ENCODE results near the genes CASK, KRBOX4 and RBM10.

DNA sequence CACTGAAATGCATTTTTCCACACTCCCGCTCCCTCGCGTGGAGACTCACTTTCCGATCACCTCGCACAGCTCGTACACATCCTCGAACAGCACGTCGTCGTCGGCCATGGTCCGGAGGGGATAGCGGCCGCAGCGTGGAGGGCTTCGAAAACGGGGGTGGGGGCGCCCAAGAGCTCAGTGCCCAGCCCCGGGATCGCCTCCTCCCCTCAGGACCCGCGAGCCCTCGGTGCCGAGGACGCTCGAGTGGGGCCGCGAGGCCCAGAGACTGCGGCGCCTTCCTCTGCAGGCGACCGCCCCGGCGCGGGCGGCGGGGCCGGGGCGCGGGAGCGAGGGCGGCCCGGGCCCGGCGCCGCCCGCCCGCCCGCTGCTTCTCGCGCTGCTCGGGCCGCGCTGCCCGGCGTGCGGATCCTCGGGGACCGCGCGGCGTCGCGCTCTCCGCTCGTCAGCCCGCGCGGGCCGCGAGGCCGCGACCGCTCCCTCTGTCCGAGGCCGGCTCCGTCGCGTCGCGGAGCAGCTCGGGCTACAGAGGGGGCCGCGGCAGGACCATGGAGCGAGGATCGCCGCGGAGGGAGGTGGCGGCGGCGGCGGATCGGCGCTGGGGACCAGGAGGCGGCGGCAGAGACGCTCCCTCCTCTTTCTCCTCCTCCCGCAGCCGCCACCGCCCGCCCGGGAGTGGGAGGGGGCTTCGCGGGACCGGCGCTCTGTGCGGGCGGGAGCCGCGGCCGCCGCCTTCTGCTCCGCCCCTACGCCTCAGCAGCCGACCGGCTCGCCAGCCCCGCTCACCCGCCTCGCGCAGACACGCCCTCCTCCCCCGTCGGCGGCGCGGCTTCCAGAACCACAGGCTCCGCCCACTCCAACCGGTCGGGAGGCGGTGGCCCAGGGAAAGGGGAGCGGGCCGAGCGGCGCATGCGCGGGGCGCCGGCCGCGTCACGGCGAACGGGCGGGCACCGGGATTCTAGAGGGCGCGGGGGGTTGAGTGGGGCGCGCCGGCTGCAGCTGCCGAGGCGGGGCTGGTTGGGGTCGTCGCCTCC is at the start of gene CASK:
TSS of gene CASK (minus strand) at position 674 of the 1,031 bp plus-strand sequence.
- RRBS, result 26% methylated on average over 77 of the region's 155 CpGs
CAGE:
- cytosol, long polyA plus RNA, result no peak
- long polyA plus RNA, result no peak
- nucleus, long polyA plus RNA, result no peak

- RRBS, result no CpG with 5 or more reads among the region's 4 CpGs
CAGE:
- cytosol, long polyA plus RNA, result no peak
- long polyA plus RNA, result no peak
- nucleus, long polyA plus RNA, result no peak
Observed at GRCh38 chrX:42815964-42816493, 38.1 kb upstream of the PPP1R2C start.

DNA sequence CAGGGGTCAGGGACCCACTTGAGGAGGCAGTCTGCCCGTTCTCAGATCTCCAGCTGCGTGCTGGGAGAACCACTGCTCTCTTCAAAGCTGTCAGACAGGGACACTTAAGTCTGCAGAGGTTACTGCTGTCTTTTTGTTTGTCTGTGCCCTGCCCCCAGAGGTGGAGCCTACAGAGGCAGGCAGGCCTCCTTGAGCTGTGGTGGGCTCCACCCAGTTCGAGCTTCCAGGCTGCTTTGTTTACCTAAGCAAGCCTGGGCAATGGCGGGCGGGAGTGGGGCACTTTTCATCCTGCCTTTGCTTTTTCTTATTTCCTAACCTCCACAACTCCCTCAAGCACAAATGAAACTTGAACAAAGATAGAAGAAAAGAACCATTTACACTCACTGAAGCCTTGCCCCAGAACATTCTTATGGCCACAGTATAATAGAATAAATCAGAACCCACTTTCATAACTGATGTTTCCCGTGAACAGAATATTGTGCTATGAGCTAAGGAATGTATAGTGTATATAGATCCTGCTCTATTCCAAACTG is 344.5 kb upstream of the MAOA start:
- RRBS, result no CpG with 5 or more reads among the region's 6 CpGs
CAGE:
- cytosol, long polyA plus RNA, result no peak
- long polyA plus RNA, result no peak
- nucleus, long polyA plus RNA, result no peak

DNA sequence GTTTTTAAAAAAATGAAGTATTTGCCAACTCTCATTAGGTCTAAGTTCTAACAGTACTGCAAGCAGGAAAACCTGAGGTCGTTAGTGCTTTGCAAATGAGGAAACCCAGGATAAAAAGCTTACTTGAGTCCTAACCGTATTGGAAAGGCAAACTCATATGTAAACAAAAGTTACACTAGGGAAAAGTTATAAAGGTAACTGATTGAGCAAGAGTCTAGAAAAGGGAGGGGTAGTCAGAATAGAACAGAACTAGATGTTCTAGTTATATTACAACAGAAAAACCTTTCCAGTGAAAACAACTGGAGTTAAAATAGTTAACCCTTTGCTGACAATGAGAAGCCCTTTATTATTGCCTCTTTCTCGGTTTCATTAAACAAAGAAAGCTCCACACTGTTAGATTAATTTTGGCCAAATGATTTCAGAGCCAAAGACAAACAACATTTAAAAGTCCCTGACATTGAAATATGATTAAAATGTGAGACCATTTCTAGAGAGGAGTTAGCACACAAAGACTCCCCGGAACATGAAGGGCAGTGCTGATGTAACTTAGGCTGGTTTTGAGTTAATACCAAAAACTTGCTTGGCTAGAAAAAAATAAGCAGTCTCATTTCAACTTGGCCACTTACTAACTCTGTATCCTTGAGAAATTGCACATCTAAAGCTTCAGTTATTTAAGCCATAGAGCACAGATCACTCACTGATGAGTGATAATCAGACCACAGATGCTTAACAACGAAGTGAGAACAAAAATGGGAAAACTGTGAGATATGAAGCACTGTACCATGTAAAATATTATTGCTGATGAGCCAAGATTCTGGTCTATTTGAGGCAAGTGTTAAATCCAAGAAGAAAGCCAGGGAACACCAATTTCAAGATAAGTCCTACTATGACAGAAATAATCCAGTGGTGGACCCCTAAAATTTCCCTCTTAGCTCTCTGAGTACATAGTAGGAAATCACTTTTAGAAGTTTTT is 66.1 kb upstream of the MAOA start:
- RRBS, result no CpG with 5 or more reads among the region's 5 CpGs
CAGE:
- cytosol, long polyA plus RNA, result no peak
- long polyA plus RNA, result no peak
- nucleus, long polyA plus RNA, result no peak

- RRBS, result no CpG with 5 or more reads among the region's 6 CpGs
CAGE:
- cytosol, long polyA plus RNA, result no peak
- long polyA plus RNA, result no peak
- nucleus, long polyA plus RNA, result no peak
Observed at GRCh38 chrX:43745862-43746510, 89.9 kb downstream of the MAOA start.

DNA sequence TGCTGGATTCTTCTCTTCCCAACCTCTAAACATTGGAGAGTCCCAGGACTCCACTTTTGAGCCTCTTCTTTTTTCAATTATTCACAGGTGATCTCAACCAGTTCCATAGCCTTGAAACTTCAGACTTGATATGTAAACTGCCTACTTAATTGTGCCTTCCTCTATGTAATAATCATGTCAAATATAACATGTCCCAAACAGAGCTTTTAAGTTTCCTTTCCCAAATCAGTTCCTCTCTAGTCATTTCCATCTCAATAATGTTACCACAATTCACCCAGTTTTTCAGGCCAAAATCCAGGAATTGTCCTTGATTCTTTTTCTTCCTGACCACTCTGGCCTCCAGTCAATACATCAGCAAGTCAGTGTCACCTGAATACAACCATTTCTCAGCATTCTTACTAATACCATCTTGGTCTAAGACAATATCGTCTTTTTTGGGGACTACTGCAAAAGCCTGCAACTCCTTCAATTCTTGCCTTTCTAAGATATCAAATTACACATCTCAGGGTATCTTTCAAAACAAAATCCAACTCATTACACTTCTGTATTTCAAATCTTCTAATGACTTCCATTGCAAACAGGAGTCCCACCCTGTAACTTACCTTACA is 22.0 kb downstream of the MAOB start:
- RRBS, result no CpG with 5 or more reads among the region's 1 CpG
CAGE:
- cytosol, long polyA plus RNA, result no peak
- long polyA plus RNA, result no peak
- nucleus, long polyA plus RNA, result no peak

- RRBS, result 51% methylated on average over 8 of the region's 20 CpGs
CAGE:
- cytosol, long polyA plus RNA, result no peak
- long polyA plus RNA, result no peak
- nucleus, long polyA plus RNA, result no peak
Observed at GRCh38 chrX:43969212-43970000, 3.8 kb downstream of the NDP start.

- RRBS, result no CpG with 5 or more reads among the region's 14 CpGs
CAGE:
- cytosol, long polyA plus RNA, result no peak
- long polyA plus RNA, result no peak
- nucleus, long polyA plus RNA, result no peak
Observed at GRCh38 chrX:44252999-44253798, 90.3 kb downstream of the EFHC2 start.

DNA sequence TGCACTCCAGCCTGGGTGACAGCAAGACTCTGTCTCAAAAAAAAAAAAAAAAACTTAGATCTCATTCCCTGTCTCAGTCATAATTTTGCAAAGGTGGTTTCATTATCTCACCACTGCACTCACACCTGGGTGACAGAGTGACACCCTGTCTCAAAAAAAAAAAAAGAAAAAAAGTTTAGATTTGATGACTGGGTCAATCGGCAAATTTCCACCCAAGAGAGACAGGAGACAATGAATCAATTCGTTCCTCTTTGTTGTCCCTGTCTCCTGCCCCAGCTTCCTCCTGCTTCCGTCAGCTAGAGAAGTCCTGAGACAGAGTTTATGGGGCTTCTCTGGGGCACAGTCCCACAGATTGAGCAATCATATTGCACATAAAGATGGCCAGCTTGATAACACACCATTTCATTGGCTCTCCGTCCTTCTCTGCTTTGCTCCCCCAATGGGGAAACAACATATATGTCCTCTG is 78.3 kb upstream of the FUNDC1 start:
- RRBS, result no CpG with 5 or more reads among the region's 4 CpGs
CAGE:
- cytosol, long polyA plus RNA, result no peak
- long polyA plus RNA, result no peak
- nucleus, long polyA plus RNA, result no peak

DNA sequence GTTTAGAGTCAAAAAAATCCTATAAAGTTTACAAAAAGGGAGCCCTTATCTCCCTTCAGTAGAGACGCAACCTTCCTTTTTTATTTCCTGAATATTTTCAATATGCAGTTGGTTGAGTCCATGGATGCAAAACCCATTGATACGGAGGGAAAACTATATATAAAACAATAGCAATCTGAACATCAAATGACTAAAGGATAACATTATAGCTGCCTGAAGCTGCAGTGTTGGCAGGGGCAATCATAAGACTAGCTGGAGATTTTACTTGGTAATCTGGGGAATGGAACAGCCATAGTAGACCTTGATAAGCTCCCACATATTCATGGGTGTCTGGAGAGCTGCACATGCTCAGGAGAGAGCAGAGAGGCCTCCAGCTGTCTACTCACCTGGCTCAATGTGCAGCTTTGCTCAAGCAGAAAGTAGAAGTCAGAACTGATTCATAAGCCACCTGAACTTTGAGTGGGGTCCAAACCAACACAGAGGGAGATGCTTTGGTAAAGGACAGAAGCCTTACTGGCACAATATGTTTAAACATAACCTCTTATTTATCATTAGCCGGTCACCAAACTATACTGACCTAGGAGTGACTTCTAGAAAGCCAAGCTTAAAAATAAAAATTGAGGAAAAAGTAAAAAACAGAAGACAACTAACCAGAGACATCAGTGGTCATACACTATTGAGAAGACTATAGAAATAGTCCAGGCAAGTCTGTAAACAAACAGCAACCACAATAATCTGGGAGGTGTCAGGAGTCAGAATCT is 54.4 kb downstream of the KDM6A start:
- RRBS, result no CpG with 5 or more reads among the region's 3 CpGs
CAGE:
- cytosol, long polyA plus RNA, result no peak
- long polyA plus RNA, result no peak
- nucleus, long polyA plus RNA, result no peak

DNA sequence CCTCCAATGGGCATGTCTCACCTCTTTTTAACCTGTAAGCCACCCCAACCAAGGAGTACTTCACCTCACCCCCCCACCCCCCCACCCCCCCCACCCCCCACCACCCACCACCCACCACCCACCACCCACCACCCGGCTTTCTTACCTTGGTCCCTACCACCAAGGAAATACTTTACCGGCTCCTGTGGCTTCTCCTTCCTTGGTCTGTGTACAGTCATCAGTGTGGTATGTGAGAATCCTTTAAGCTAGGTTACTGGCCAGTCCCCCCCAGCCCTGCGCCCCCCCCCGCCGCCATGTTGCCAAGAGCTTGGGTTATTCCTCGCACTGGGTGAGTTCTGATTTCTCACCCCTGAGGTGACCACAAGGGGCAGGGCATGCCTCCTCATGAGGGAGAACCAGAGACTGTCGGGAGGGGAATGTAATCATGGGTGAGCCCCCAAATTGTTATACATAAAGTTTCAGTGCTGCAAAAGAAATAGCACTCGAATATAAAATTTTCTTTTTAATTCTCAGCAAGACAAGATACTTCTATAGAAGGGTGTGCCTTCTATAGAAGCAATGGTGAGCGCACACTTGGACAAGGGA is 133.0 kb downstream of the KDM6A start:
- RRBS, result no CpG with 5 or more reads among the region's 9 CpGs
CAGE:
- cytosol, long polyA plus RNA, result no peak
- long polyA plus RNA, result no peak
- nucleus, long polyA plus RNA, result no peak

DNA sequence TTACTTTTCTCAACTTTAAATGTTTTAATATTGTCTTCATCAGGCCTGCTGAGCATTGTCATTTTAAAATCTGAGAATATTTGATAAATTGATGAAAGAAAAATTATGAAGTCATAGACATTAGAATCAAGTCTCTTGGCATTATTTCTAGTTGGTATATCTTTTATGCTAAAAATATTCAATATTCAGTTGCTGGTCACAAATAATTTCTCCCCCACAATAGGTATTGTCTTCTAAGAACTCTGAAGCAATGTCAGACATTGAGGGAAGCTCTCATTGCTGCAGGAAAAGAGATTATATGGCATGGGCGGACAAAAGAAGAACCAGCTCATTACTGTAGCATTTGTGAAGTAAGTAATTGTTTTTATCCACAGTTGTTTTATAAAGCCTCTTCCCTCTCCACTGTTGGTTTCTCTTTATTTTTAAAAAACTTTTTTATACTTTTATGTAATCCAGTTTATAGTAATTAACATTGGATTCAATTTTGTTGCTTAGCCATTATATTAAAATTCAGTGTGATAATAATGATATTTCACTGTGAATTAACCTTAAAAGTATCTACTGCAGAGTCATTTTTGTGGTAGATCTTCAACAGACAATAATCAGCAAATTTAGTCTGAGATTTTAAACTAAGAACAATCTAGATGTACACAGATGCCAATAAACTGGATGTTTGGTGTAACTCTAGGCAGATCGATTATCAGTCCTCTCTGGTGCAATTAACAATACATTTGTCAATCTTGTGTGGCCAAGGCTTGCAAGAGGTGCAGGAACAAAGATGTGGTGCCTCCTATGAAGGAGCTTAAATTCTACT is 93.3 kb downstream of the DIPK2B start:
- RRBS, result no CpG with 5 or more reads among the region's 2 CpGs
CAGE:
- cytosol, long polyA plus RNA, result no peak
- long polyA plus RNA, result no peak
- nucleus, long polyA plus RNA, result no peak

- RRBS, result no CpG with 5 or more reads among the region's 8 CpGs
CAGE:
- cytosol, long polyA plus RNA, result no peak
- long polyA plus RNA, result no peak
- nucleus, long polyA plus RNA, result no peak
Observed at GRCh38 chrX:45198153-45199239, 2.2 kb downstream of the DIPK2B start.

DNA sequence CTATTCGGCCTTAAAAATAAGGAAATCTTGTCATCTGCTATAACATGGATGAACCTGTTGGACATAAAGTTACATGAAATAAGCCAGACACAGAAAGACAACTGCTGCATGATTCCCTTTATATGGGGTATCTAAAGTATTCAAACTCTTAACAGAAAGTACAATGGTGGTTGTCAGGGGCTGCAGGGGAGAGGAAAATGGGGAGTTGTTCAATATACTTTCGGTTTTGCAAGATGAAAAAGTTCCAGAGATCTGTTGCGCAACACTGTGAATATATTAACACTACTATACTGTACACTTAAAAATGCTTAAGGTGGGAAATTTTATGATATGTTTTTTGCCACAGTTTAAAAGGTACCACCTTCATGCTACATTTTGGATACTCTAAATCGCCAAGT is 606.9 kb upstream of the DIPK2B start:
- RRBS, result no CpG with 5 or more reads among the region's 4 CpGs
CAGE:
- cytosol, long polyA plus RNA, result no peak
- long polyA plus RNA, result no peak
- nucleus, long polyA plus RNA, result no peak

DNA sequence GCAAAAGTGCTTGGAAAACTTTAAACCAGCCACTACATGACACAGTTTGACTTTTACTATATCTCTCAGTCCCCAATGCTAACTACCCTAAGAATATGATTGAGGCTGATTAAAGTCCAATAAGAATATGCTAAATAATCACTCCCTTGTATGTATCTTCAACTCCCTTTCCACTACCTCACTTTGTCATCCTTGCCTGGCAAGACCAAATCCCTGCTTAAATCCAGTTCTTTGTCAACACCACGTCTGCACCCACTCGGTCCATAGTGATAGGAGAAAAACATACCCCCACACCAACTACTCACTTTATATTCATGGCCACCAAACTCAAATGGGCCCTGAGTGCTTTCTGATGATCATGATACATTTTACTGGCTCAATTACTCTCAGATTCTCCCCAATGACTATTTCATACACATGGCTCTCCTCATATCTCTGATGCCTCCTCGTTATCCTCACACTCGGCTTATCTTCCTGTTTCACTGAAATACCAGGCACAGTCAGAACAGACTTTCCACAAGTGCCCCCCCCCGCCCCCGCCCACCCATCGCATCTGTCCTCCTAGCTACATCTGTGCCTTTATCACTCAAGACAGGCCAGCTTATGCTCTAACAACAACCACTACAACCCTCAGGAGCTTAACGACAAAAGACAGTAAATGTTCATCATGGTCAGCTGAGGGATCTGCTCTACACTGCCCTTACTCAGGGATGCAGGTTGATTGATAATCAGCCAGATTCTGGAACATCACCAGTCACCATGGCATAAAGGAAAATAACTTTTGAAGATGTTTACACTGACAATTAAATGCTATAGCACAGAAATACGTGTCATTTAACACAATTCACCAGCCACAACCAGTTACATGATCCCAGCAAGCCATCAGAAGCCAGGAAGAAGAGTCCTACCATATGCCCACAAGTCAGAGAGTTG is 610.6 kb upstream of the DIPK2B start:
- RRBS, result no CpG with 5 or more reads among the region's 9 CpGs
CAGE:
- cytosol, long polyA plus RNA, result no peak
- long polyA plus RNA, result no peak
- nucleus, long polyA plus RNA, result no peak

- RRBS, result no CpG with 5 or more reads among the region's 2 CpGs
CAGE:
- cytosol, long polyA plus RNA, result no peak
- long polyA plus RNA, result no peak
- nucleus, long polyA plus RNA, result no peak
Observed at GRCh38 chrX:46244126-46244362, 203.1 kb upstream of the KRBOX4 start.

GRCh38 chrX:46326855-46327279 is 120.2 kb upstream of the KRBOX4 start:
- RRBS, result no CpG with 5 or more reads among the region's 8 CpGs
CAGE:
- cytosol, long polyA plus RNA, result no peak
- long polyA plus RNA, result no peak
- nucleus, long polyA plus RNA, result no peak

DNA sequence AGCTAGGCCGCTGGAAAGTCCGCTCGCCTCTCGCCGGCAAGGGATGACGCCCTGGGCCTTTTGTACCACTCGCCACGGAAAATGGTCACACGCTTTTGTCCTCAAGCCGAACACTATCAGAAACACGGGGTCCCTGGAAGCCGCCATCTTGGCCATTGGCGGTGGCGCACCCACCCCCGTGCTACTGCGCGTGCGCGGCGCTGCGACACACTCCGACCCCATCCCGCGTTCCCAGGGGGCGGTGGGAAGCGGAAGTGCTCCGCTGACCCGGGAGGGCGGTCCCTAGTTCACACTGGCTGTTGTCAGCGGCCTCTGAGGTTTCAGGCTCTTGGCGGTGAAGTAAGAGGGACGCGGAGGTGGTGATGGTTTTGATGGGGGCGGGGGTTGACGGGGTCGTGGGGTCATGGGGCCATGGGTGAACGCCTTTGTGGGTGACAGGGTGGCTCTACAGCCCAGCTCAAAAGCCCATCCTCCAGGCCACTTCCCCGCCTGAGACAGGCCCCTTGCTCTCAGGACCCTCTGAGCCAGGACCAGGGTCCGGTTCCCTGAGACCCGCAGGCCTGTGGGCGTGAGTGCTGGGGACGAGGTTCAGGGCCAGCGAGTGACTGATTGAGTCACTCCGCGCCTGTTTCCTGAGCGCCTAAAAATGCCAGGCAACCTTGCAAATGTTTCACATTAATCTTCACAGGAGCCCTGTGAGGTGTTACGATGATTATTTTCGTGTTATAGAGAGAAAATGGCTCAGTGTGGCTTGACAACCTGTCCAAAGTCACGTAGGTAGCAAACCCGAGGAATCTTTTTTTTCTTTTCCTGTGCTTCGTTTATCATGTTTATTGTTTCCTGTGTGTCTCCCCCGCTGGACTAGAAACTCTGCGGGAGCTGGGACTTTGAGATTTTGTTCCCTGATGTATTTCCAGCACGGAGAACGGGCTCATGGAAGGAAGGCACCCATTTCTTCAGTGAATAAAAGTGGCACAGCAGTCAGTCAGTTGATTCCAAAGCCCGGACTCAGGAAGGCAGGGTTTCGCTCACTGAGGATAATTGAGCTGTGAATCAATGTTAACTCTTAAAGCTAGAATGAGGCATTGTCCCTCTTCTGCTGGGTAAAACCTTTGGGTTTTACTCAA is at the start of gene KRBOX4:
TSS of gene KRBOX4 (plus strand) at position 290 of the 1,127 bp plus-strand sequence.
- RRBS, result no CpG with 5 or more reads among the region's 57 CpGs
CAGE:
- cytosol, long polyA plus RNA, result no peak
- long polyA plus RNA, result no peak
- nucleus, long polyA plus RNA, result no peak

- RRBS, result 26% methylated on average over 10 of the region's 60 CpGs
CAGE:
- cytosol, long polyA plus RNA, result no peak
- long polyA plus RNA, result no peak
- nucleus, long polyA plus RNA, result no peak
Observed at GRCh38 chrX:46758353-46759053, 415 bp downstream of the SLC9A7 start.

DNA sequence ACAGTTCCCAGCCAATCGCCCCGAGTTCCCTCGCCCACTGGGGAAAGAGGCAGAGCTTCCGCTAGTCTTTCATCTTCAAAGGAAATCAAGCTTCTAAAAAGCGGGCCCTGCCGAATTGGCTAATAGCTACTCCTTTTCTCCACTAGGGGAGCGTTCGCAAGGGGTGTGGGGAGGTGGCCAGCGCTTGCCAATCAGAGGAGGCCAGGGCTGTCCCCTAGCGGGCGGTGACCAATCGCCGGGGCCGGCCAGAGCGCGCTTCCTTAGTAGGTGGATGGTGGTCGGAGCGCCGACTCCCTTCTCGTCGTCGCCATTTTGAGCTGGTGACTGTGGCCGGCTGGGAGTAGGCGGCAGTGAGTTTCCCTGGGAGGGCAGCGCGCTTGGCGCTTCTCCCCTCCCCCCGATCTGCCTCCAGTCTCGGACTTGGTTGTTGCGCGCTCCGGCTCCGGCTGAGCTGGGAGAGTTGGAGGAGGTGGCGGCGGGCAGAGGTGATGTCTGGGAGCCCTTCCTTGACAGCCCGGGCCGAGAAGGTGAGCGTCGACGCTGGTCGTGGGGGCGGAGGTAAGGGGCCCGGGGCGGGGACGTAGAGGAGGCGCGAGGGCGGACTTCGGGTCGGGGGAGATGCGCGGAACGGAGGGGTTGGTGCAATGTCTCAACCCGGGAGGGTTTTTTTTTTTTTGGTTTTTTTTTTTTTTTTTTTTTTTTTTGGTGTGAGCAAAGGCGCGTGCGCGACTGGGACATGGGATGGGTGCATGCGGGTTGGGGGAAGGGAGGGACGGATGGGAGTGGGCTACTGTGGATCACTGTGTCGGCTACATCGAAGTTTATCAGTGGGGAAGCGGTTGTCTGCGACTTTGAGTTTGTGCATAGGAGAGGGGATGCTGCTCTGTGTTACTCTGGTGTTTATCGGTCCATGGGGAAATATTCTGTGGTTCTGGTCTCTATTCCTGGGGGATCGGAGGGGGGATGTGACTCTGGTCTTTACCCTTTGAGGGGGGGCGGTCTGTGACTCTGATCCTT is at the start of gene RBM10:
TSS of gene RBM10 (plus strand) at position 263 of the 1,017 bp plus-strand sequence.
- RRBS, result 33% methylated on average over 24 of the region's 67 CpGs
CAGE:
- cytosol, long polyA plus RNA, result start-site peak on the plus strand centred at position 321 of the sequence, 59 bp wide, 92 and 218 reads in 2 replicates
- long polyA plus RNA, result no peak
- nucleus, long polyA plus RNA, result start-site peak on the plus strand centred at position 292 of the sequence, 99 bp wide, 675 and 788 reads in 2 replicates